ENCODE measurements around the genes TCF19, MICA, APOM and LY6G6D.

DNA sequence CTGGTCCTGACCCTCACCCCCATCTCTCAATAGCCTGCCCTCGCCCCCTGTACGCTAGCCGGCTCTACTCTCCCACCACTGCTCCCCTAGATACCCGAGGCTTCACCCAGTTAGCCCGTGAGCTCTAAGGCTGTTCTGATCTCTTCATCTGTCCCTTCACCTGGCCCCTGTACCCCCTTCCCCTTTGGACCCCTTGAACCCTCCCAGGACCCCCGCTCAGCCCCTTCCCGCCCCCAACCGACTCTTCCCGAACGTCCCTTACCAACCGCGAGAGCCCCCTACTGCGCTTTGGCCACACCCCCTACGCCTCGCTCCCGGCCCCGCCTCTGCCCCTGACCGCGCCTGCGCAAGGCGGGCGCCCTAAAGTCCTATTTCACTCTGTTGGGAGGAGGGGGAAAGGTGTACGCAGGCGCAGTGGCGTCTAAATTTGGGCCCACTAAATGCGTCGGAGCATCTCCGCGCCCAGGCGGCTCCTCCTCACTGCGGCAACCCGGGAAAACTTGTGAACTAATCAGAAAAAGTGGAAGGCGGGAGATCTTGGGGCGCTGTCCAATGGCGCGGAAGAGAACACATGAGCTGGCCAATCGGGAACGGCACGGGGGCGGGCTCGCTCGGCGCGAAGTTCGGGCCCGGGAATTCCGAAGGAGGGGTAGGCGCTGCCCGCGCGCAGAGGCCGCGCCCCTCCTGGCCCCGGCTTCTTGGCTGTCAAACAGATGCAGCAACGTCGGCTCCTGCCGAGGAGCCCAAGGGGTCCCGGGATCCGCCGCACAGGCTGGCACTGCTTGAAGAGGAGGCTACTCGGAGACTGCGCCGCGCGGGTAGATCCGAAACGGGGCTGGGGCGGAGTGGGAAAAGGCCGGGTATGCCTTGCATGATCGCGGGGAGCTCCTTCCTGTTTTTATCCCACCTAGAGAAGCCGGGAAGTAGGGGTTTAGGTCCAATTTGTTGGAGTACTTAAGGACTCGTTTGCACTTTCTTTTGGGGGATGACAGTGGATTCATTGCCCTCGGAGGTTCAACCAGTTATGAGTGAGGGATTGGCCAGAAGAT is at the start of gene TCF19:
TSS of gene TCF19 (plus strand) at position 685 of the 1,049 bp plus-strand sequence.
- PRO-cap, 2 experiments, result peak in 2 of 2 experiments; most common plus-strand start position 635 of the sequence (in 2); most common minus-strand start position 482 of the sequence (in 2)

DNA sequence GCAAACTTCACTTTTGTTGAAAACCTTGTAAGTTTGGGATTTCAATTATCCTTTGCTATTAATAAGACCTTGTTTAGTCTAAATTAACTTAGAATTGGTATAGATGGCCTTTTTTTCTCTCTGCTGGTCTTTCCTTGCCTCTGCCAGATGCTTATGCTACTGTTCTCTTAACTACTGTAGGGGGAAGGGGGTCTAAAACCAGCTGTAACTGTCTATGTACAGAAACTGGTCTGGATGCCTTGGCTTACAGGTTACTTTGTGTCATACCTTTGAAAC is 14.8 kb upstream of the POU5F1 start:
- PRO-cap, 2 experiments, result no peak in any of the 2 experiments

DNA sequence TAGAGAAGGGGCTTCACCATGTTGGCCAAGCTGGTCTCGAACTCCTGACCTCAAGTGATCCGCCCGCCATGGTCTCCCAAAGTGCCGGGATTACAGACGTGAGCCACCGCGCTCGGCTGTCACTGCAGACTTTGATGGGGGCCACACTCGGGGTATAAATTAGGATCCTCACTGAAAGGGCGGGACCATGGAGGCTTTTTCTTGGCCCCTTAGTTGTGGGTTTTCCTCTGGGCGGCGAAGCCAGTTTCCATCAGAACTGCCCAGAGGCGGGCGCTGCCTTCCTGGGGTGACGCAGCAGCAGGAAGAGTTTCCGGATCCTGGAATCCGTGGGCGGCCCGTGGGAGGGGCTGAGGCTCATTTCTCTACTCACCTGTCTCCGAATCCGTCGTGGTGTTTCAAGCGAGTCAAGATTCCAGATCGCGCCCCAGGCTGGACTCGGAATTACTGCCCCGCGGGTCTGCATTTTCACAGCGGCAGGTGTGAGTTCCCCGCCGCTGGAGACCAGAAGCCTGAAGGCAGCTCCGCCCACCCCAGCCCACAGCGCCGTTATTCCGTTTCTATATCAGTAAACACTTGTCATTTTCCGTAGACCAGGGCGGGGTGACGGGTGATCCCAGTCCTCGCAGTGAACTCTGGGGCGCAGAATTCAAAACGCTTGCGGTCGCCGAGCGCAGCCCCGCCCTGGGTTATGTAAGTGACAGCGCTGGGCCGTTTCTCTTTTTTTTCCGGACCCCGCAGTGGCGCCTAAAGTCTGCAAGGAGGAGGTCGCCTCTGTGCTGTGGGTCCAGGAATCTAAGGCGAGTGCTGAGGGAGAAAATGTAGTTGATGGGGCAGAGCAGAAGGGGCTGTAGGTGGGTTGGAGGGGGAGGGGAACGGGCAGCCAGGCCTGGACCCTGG is 27.2 kb upstream of the POU5F1 start:
- PRO-cap, 2 experiments, result peak in 2 of 2 experiments; most common plus-strand start position 365 of the sequence (in 2); most common minus-strand start position 257 of the sequence (in 2)

DNA sequence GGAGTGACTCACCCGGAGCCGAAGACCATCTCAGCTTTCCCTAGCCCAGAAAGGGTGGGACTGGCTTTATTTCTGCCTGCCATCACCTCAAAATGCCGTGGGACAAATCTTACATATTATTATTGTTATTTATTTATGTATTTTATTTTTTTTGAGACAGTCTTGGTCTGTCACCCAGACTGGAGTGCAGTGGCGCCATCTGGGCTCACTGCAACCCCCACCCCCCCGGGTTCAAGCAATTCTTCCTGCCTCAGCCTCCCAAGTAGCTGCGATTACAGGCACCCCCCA is 27.8 kb upstream of the POU5F1 start:
- PRO-cap, 2 experiments, result no peak in any of the 2 experiments

DNA sequence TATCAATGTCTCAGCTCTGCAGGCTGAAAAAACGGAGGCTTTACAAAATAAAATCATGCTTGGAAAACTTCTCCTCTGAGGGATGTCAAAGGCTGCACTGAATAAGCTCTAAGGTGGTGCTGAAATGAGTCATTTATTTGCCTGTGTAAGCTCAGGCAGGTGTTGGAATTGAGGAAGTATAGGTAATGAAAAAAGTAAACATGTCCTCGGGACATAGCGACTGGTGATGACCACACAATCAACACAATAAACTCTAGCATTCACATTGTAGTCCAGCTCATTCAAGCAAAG is 32.7 kb upstream of the POU5F1 start:
- PRO-cap, 2 experiments, result peak in 1 of 2 experiments; most common plus-strand start position 214 of the sequence (in 1)

DNA sequence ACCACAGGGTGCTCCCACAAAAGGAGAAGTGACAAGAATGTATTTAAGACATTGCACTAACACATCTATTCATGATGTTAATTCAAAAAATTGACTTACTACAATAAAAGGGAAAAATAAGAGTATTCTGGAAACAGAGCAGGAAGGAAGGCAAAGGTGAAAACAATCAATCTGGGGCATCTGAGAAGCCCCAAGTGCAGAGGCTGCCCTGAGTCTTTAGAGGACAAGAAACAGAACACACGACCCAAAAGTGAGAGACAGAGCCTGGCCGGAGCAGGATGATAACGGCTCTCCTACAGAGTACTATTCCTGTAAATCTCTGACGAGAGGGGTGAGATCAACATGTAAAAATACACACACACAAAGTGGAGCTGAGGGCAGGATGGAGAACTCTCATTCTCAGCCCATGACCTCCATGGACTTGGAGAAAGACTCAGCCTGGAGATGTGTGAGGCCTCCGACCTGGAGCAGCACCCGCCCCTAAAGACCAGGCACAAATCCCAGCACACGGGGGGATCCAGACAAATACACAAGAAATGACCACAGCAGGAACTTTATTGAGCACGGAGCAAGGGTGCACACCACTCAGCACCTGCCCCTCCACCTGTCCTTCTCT is 42.4 kb downstream of the HLA-C start:
- PRO-cap, 2 experiments, result no peak in any of the 2 experiments

GRCh38 chr6:31265961-31266576 is 5.8 kb downstream of the HLA-C start:
- PRO-cap, 2 experiments, result no peak in any of the 2 experiments

GRCh38 chr6:31272499-31273357 is 836 bp upstream of the HLA-C start:
- PRO-cap, 2 experiments, result peak in 1 of 2 experiments; most common minus-strand start chr6:31273076 (in 1)

GRCh38 chr6:31356030-31356562 is 883 bp downstream of the HLA-B start:
- PRO-cap, 2 experiments, result peak in 2 of 2 experiments; most common plus-strand start chr6:31356539 (in 2); most common minus-strand start chr6:31356416 (in 1)

DNA sequence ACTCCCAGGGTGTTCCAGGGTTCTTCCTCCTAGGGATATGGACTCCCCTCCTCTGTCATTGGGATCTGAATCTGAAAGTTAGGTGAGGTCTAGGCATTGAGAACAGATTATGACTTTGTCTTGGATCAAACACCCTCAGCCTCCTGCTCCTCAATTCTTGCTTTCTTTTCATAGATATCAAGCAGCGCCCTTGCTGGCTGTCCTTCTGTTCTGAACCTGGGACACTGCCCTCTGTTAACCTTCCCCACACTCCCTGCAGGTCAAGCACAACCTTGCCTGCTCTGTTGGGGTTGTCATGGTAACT is 16.5 kb upstream of the MICA start:
- PRO-cap, 2 experiments, result peak in 2 of 2 experiments; most common minus-strand start position 212 of the sequence (in 2)

GRCh38 chr6:31402021-31402346 is 1.4 kb upstream of the MICA start:
- PRO-cap, 2 experiments, result no peak in any of the 2 experiments

- PRO-cap, 2 experiments, result peak in 2 of 2 experiments; most common plus-strand start chr6:31403610 (in 2)
Measured at GRCh38 chr6:31403469-31403964, at the start of gene MICA. TSS of gene MICA (plus strand) at chr6:31403595.

DNA sequence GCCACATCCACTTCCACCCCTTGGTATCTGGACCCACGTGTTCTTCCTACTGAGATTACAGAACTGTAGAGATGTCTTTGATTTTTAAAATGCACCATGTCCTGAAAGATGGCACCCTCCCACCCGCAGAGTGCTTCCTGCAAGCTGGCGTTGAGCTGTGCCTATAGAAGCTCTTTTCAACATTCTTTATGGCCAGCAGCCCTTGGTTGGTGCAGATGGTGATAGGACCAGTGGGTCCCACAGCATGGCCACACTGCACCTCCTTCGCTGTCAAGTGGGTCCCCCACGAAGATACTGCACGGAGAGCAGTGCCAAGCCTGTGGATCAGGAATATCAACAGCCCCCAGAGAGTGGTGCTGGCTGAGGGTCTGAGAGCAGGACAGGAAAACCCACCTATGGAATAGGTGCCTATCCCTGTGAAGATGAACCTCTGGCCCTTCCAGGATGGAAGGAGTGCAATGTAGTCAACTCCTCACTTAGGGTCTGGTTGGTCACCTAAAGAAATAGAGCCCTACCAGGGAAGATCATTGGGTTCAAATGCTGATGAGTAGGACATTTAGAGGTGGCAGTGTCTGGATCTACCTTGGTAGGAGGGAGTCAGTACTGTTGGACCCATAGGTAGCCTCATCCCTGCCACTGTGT is 33.7 kb upstream of the MICB start:
- PRO-cap, 2 experiments, result no peak in any of the 2 experiments

- PRO-cap, 2 experiments, result no peak in any of the 2 experiments
Measured at GRCh38 chr6:31495052-31495610, 2.8 kb upstream of the MICB start.

- PRO-cap, 2 experiments, result peak in 2 of 2 experiments; most common plus-strand start chr6:31542390 (in 2); most common minus-strand start chr6:31542424 (in 1)
Measured at GRCh38 chr6:31542164-31542648, 403 bp upstream of the DDX39B start.

DNA sequence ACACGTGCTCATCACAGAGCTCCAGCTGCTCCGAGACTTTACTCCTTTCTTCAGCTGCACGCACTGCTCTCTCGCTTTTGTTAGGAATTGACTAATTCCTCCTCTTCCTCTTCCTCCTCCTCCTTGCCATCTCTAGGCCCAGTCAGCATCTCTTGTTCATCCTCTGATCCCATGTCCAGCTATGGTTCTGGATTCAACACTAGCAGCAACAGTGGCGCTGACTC is 3.9 kb upstream of the AIF1 start:
- PRO-cap, 2 experiments, result no peak in any of the 2 experiments

- PRO-cap, 2 experiments, result peak in 2 of 2 experiments; most common plus-strand start chr6:31655915 (in 2); most common minus-strand start chr6:31655729 (in 1)
Measured at GRCh38 chr6:31655338-31656443, at the start of gene APOM. TSS of gene APOM (plus strand) at chr6:31655894.

DNA sequence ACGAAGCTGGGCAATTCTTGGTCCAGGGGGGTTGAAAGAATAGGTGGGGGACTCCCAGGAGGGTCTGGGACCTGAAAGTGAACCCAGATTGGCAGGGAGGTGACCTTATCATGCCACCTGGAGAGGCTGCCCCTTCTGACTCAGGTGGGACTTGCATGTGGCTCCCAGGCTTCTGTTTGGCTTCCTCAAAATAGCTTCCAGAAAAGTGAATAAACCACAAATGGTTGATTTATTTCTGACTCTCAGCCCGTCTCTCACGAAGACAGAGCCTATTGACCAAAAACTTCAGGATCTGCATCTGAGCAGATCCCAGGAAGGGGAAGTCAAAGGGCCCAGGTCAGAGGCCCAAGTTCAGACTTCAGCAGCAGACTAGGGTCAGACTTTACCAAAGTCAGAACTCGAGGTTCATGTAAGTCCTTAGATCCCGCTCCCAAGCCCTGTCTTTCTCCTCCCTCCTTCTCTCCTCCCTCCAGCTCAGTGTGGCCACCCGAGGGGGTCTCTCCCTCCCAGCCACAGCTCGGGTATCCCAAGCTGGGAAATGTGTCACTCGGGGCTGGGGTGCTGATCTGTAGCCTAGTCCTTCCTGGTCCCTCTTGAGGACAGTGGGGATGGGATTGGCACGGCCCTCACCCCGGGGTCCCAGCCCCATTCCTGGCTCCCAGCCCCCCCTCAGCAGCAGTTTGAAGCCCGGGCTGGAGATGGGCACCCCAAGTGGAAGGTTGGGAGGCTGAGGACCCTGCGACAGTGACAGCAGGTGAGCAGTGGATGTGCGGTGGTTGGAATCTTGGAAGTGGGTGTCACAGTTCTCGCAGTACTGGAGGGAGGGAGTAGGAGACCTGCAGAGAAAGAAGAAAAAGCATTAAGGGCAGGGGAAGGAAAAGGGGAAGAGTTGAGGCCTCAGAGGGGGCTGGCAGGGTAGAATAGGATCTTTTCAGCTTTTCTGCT is 1.6 kb upstream of the C6orf47 start:
- PRO-cap, 2 experiments, result no peak in any of the 2 experiments

- PRO-cap, 2 experiments, result no peak in any of the 2 experiments
Measured at GRCh38 chr6:31714952-31715815, at the start of gene LY6G6D. TSS of gene LY6G6D (plus strand) at chr6:31715348.

DNA sequence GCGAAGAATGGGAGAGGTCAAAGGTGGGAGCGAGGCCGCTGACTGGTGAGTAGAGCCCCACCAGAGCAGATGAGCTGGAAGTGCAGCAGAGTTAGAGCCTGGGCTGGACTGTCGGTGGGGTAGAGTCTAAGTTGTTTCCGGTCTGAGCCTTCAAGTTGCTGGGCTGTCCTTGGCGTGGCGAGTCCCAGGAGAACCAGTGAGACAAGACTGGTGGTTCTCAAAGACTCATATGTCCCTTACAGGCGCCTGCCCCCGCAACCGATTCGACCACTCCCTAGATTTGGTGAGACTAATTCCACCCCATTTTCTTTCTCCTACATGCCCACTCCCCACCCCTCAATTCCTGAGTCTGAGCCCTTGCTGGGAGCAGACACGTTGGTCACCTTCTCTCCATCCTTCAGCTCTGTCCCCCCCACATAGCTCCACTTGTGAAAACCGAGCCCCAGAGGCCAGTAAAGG is 1.2 kb downstream of the MPIG6B start:
- PRO-cap, 2 experiments, result no peak in any of the 2 experiments

Data from Metastatic Liver Carcinoma in the Adrenal Gland (tissue), 2 donors.